SK-N-MC (cell line): Measurements from ENCODE around the gene BANK1.

- RRBS = no CpG with 5 or more reads among the region's 5 CpGs
Observed at GRCh38 chr4:98447605-98448002, 186.4 kb downstream of the RAP1GDS1 start.

DNA sequence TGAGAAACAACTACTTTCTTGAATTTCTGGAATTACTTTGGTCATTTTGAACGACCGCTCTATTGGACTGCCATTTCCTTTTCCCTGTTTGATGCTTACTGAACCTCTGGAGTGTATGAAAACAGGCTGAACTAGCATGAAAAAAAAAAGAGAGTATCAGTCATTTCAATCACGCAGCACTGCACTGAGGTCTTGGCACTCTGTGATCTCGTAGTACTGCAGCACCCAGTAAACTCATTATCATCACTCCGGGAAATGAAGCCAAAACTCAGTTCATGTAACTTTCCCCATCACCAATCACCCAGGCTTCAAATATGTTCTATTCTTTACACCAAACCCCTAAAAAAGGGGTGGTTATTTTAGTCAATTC lies 54.5 kb downstream of the TSPAN5 start:
- RRBS = 86% methylated on average over 1 of the region's 5 CpGs

DNA sequence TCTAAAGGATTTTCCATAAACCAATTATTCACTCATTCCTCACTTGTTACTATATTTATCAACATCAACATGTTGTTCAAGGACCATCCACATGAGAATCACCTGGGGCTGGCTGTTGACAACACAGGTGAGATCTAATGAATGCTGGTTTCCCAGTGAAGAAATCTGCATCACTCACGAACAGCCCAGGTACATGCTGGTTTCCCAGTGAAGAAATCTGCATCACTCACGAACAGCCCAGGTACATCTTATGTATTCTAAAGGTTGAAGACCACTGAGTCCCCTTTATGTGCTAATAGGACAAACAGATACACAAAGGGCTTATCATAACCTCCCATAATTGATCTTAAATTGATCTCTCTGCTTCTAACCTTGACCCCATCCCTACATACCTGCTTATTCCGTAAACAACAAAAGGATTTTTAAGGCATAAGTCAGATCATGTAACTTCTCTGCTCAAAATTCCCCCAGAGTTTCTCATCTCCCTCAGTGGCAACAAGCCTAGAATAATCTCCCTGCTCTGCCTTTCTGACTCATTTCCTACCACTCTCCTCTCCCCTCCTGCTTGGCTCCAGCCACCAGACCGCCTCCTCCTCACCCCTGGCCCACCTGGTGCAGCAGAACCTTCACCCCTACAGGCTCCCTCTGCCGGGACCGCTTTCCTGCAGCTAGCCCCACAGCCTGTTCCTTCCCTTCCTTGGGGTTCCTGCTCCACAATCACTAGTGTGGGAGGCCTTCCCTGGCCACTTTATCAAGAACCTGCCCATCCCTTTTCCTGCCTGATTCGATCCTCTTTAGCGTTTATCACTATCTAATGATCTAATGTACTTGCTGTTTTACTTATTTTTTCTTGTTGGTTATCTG lies 32.2 kb downstream of the TSPAN5 start:
- RRBS = no CpG with 5 or more reads among the region's 8 CpGs

DNA sequence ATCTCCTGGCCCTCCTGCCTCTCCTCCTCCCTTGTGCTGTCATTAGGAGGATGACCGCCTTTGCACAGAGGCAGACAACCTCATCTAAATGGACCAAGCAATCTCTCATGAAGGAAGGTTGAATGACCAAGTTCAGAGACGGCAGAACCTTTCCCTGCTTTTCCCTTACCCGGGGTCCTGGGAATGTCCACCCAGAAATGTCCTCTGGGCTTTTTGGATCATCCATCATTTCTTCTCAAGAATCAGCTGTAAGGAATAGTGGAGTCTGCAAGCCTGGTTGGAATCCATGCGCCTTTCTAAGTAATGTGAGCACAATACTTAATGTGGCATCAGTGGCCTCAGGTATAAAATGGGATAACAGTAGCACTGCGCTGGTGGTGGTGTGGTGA lies 115.5 kb upstream of the TSPAN5 start:
- RRBS = no CpG with 5 or more reads among the region's 5 CpGs

- RRBS = no CpG with 5 or more reads among the region's 3 CpGs
Observed at GRCh38 chr4:99154610-99155123, 10.6 kb upstream of the ADH4 start.

- RRBS = no CpG with 5 or more reads among the region's 2 CpGs
Observed at GRCh38 chr4:99291129-99291709, 434 bp upstream of the ADH1A start.

DNA sequence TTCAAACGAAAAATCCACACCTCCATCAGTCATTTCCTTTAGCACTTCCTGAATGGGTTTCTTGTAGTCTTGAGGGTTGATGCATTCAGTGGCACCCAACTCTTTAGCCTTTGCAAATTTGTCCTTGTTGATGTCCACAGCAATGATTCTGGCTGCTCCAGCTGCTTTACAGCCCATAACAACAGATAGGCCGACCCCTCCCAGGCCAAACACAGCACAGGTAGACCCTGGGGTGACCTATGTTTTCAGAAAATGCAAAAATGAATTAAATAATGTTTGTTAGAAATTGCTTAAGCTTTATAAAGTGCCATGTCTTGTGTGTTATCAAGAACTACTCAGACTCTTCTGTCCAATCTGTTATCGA lies 9.7 kb downstream of the ADH1C start:
- RRBS = no CpG with 5 or more reads among the region's 3 CpGs

GRCh38 chr4:99948721-99949430 lies 1.2 kb downstream of the H2AZ1 start:
- RRBS = no CpG with 5 or more reads among the region's 23 CpGs

- RRBS = no CpG with 5 or more reads among the region's 2 CpGs
Observed at GRCh38 chr4:100582138-100582571, 64.3 kb upstream of the EMCN start.

DNA sequence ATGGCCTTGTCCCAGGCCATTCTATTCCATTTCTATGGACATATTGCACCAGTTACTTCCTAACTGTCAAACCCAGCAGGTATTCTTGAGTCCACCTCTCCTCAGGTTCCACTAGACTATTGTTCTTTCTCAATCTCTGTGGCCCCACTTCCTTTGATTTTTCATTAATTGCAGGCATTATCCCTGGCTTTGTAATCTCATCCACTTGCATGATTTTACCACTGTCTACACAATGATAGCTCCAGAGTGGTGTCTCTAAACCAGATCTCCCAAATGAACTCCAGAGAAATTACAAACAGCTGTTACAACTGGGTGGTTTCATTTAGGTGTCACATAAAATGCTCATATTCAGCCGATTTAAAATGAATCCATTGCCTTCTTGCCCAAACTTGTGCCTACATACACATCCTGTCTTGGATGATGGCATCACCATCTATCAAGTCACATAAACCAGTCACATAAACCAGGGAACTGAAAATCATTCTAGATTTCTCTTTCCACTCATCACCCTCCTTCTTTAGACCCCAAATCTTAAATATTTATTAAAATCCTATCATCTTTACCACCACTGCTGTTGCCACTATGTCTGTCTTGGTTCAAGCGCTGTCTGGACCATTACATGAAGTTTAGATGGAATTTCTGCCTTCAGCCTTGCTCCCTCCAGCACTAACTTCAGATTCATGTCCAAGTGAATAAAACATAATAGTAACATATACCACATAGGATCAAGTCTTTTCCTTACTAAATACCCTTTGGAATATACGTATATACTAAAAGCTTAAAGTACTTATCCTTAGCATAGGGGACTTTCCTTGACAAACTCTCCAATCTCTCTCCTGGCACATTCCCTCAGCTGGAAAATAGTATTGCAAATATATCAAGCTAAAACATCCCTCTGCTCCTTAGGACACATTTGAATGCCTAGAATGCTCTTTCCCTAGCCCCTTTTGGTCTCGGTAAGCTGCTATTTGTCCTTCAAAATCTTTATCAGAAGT lies 203.5 kb downstream of the PPP3CA start:
- RRBS = no CpG with 5 or more reads among the region's 4 CpGs

GRCh38 chr4:101275175-101275595 lies 72.1 kb downstream of the PPP3CA start:
- RRBS = no CpG with 5 or more reads among the region's 5 CpGs

- RRBS = no CpG with 5 or more reads among the region's 3 CpGs
Observed at GRCh38 chr4:101279412-101279914, 67.9 kb downstream of the PPP3CA start.

GRCh38 chr4:101651755-101652219 lies 138.7 kb upstream of the BANK1 start:
- RRBS = no CpG with 5 or more reads among the region's 4 CpGs

GRCh38 chr4:101790374-101791311 lies at the start of gene BANK1:
Gene BANK1, plus strand, starts transcription at chr4:101790730.
- RRBS = 91% methylated on average over 18 of the region's 49 CpGs

- RRBS = no CpG with 5 or more reads among the region's 6 CpGs
Observed at GRCh38 chr4:101807265-101807819, 16.8 kb downstream of the BANK1 start.

DNA sequence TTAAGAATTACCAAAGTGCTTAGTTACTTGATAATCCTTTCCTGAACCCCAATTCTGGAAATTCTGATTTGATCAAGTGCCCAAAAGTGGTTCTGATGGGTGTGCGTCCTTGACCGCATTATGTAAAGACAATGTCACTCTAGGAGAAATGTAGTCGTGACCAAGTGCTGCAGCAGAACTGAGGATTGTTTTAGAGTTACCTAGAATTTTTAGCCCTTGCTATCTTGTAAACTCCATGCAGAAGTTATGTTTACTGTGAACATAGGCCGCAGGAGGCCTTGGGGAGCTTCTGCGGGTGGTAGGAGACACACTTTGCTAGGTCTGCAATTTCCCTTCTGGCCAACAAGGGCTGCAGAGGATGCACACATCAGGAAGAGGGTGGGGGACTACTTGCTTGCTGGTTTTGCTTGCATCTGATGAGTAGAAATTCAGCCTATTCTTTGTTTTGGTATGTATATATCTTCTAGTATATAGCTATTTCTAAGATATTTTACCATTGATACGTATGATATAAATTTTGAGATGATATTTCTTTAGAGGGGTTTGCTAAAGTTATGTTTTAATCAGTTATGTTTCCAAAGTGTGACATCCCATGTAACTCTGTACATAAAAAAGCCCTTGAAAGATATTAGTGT lies 23.1 kb downstream of the BANK1 start:
- RRBS = no CpG with 5 or more reads among the region's 6 CpGs

GRCh38 chr4:102343662-102344119 lies 1.6 kb downstream of the SLC39A8 start:
- RRBS = no CpG with 5 or more reads among the region's 7 CpGs

GRCh38 chr4:102352833-102353244 lies 7.6 kb upstream of the SLC39A8 start:
- RRBS = no CpG with 5 or more reads among the region's 4 CpGs

DNA sequence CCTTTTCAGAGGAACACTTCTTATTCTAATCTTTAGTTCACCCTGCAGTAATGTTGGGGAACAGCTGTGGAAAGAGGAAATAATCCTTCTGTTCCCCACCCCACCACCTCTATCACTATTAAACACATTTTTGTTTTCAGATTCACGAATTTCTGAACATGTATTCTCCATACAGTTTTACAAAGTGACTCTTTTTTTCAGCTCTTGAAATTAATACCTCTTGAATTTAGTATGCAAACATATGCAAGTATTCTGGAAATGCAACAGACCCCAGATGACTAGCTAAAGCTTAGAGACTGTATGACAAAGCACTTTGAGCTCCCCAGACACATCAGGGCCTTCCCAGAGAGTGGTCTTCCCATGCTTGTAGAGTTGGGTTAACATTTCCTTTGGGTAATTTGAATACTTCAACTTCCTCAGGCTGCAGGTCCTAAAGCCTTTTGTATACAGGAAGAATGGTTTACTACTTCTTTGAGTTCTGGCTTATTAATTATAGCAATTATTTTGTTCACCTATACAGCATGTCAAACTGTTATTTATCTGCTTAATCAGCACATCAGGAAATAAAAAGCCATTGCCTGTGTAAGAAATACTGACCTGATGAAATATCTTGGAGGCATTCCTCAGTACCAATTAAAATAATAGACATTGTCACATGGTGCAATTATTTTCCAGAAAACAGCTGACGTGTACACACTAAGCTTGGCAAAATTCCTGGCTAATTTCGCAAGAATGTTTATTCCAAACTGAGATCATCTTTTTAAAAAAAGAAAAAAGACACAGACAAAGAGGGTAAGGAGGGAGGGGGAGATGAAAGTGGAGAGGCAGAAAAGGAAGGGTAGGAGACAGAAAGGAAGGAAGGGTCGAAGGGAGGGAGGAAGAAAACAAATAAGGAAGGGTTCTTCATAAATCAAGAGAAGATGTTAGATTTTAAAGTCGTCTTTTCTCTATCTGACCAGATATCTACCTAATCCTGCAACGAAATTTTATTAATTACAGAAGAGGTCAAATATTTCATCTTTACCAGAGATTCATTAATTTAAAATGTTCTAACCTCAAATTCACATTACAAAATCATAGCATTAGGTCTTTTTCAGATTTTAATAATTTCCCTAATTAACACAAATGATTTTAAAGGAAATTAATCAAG lies 62.0 kb upstream of the NFKB1 start:
- RRBS = no CpG with 5 or more reads among the region's 6 CpGs

DNA sequence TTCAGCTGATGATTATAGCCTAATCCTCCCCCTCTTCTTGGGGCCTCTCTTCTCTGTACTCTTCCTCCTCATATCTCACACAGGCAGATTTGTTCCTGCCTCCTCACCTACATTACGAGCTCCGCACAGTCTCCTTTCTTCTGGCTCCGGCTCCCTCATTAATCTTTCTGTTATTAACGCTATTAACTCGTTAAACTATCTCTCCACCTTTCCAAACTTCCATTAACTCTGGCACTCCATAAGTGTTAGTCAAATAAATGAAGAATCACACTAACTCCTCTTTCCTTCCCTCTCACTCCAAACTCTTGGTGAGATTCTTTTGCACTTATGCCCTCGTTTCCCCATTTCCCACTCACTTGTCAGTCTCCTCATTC lies 4.5 kb upstream of the NFKB1 start:
- RRBS = no CpG with 5 or more reads among the region's 6 CpGs